Left lung (tissue), 1 donor: ENCODE data around the genes SMARCE1, KRT20, KRTAP2-4, KRTAP4-4, KRTAP9-8, KRTAP16-1, KRT34, KRT13 and KRT17.

DNA sequence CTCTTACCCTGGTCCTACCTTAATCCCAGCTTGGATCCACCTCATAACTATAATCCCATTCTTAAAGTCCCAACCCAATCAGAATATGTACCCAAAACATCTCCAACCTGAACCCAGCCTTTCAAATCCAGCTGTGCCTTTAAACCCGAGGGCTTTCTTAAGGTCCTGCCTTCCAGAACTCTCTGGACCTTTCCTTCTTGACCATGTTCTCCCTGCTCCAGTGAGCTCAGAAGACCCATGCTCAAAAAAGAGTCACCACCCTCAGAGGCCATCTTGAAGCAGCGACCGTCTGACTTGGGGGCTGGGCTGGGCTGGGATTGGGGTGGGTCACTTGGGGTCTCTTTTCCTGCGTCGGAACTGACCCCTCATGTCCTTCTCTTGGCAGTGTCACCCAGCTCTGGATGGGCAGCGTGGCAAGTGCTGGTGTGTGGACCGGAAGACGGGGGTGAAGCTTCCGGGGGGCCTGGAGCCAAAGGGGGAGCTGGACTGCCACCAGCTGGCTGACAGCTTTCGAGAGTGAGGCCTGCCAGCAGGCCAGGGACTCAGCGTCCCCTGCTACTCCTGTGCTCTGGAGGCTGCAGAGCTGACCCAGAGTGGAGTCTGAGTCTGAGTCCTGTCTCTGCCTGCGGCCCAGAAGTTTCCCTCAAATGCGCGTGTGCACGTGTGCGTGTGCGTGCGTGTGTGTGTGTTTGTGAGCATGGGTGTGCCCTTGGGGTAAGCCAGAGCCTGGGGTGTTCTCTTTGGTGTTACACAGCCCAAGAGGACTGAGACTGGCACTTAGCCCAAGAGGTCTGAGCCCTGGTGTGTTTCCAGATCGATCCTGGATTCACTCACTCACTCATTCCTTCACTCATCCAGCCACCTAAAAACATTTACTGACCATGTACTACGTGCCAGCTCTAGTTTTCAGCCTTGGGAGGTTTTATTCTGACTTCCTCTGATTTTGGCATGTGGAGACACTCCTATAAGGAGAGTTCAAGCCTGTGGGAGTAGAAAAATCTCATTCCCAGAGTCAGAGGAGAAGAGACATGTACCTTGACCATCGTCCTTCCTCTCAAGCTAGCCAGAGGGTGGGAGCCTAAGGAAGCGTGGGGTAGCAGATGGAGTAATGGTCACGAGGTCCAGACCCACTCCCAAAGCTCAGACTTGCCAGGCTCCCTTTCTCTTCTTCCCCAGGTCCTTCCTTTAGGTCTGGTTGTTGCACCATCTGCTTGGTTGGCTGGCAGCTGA is 13.2 kb downstream of the IGFBP4 start:
- PRO-cap: no peak

DNA sequence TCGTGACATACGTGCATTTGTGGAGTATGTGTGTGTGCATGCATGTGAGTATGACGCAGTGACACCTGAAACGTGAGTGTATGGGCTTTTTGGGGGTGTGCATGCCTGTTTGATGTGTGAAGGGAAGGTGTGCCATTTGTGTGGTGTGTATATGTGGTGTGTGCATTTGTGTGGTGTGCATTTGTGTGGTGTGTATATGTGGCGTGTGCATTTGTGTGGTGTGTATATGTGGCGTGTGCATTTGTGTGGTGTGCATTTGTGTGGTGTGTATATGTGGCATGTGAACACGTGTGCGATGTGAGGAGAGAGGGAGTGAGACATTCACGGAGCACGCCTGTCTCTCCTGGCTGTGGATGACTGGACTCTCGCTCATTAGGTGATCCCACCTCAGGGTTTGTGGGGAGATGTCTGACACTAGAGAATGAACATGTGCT is 15.8 kb downstream of the IGFBP4 start:
- PRO-cap: no peak

DNA sequence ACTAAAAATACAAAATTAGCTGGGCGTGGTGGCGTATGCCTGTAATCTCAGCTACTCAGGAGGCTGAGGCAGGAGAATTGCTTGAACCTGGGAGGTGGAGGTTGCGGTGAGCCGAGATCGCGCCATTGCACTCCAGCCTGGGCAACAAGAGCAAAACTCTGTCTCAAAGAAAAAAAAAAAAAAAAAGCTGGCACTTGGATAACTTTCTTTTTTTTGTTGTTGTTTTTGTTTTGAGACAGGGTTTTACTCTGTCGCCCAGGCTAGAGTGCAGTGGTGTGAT is 22.1 kb downstream of the IGFBP4 start:
- PRO-cap: no peak

GRCh38 chr17:40500336-40500826 is 1.0 kb downstream of the TNS4 start:
- PRO-cap: no peak

DNA sequence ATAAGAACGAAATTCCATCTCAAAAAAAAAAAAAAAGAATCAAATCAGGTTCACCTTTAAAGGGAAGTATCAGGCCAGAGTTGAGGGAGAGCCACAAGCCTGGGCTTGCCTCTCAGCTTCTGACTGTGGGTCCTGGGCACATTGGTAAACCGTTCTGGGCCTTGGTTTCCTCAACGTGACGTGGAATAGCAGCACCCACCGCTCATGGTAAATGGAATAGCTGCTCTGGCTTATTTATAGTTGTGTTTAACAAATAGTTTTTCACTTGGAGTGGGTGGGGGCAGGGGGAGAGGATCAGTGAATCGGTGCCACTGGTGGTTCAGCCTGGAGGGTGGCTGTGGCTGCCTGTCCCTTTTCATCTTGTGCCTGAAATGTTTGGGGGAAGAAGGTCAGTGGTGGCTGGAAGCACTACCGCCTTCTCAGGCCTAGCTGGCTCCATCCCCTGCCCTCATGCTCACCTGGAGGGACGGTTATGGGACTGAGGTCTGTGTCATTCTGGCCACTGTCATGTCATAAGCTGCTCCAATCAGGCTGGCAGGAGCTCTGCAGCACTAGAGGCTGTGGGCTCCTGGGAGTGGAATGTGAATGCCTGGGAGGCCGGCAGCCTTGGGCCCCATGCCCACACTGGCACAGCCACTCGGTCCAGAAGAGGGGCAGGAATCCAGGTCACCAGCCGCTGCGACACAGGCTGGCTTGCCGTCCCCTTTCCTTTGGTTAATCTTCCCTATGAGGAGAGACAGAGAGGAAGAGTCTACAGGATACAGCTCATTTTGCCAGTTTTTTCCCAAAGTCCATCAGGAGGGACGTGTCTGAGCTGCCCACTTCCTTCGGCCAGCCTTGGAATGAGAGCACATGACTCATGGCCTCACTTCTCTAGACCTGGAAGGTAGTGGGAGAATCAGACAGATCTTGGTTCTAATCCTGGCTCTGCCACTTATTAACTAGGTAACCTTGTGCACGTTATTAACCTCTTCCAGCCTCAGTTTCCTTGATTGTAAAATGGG is 26.9 kb downstream of the CCR7 start:
- PRO-cap: bidirectional peak, plus-strand start at position 645 of the sequence, minus-strand start at position 550 of the sequence

DNA sequence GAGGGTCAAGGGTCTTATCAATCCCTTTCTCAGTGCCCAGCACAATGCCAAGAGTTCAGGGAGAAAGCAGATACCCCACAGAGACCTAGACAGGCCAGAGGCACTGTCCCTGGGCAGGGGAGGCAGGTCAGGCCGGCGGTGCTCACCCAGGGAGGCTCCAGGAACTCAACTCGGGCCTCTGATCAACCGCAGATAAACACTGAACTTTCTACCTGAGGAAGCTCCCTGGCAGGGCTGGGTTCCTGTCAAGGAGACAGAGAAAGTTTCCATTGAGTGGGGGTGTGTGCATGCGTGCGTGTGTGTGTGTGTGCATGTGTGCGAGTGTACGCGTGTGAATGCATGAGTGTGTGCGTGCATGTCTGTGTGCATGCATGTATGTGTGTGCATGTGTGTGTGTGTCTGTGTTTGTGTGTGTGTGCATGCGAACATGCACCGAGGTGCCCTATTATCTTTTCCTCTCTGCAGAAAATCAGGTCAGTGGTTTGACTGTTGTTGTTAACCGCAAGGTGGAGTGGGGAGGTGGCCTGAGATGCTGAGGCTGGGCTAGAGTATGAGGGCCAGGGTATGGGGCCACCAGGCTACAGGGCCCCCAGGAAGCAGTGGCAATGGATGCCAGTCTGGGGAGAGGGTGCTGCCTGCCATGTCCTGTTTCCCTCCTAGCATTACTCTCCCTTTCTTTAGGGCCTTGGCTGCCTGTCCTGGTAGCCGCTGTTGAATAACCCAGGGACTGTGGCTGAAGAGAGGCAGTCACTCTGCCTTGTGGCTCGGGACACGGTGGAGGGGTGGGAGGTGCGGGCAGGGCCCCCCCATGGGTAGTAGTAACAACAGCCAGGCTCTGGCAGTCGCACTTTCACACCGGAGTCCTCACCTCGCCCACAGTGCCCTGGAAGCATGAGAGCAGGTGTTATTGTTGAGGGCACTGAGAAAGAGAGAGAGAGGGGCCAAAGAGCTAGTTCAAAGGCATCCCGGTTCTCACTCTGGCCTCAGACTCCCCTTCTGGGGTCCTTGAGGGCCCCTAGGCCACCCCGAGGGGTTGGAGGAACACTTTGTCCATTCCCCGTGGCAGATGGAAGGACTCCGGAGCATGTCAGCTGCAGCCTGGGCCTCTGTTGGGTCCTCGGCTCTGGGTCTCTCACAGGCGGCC is 23.9 kb downstream of the CCR7 start:
- PRO-cap: no peak

GRCh38 chr17:40564556-40565345 is 521 bp downstream of the CCR7 start:
- PRO-cap: no peak

DNA sequence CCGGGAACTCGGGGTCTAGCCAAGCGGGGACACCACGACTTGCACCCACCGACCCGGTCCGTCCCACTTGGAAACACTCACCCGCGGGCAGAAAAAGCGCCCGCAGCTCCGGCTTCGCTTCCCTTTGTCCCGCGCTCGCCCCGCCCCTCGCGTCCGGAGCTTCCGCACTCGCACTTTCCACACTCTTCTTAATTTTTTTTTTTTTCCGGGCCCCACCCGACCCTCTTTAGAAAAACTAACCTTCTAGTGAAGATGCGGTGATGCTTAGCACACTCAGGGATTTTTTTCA is at the start of gene SMARCE1:
Gene SMARCE1 (minus strand): TSS at position 127 of the 289 bp plus-strand sequence.
- PRO-cap: bidirectional peak, plus-strand start outside the sequence, minus-strand start at position 126 of the sequence

DNA sequence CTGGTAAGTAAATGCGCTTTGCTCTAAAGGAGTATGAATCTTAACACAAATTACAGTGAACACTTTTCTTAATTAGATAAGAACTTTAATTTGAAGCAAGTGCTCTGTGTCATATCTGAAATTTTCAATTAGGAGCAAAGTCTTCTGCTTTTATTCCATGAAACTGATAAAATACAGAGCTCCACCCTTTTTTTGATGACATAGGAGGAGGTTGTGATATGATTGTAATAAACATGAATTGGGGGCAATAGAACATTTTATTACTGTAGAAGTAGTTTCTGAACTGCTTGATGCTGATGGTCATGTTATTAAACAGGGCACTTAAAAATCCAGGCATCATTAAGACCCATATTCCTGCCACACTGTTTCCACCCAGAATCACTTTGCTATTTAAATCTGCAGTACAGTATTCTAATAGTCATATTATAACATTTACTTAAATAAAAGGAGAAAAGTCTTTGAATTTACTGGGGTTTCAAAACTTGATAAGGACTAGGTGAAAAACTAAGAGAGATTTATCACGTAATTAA is 1.0 kb downstream of the KRT20 start:
- PRO-cap: no peak

- PRO-cap: no peak
Observed at GRCh38 chr17:40884572-40885708, at the start of gene KRT20. KRT20 (minus strand) TSS chr17:40885242.

DNA sequence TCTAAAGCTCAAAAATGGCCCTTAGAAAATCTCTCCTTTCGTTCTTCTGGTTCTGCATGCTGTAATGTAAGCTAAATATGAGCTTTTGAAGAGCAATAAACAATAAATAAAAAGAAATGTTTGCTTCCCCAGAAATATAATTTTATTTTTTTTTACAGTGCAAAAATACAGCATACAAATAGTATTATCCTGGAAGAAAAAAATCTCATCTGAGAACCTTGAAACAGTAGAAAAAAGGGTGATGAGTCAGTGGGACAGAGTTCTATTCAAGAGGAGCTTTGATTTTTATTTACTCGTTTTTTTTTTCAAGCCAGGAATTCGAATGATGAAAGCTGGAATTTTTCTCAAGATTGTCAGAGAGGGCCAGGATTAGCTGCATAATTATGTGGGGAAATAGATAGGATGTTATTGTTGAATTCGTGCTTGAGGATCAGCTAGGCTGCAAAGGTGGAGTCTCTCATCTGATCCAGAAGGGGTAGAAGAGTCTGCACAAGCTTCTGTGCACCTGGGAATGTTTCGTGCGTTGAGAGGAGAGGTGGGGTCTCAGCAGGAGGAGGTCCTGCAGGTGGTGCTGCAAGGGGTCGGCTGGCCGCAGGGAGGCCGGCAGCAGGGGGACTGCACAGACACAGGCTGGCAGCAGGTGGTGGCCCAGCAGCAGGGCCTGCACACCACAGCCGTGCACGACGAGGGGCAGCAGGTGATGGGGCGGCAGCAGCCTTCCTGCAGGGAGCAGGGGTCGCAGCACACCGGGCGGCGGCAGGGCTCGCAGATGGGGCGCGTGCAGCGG is 600 bp downstream of the KRTAP2-3 start:
- PRO-cap: no peak

DNA sequence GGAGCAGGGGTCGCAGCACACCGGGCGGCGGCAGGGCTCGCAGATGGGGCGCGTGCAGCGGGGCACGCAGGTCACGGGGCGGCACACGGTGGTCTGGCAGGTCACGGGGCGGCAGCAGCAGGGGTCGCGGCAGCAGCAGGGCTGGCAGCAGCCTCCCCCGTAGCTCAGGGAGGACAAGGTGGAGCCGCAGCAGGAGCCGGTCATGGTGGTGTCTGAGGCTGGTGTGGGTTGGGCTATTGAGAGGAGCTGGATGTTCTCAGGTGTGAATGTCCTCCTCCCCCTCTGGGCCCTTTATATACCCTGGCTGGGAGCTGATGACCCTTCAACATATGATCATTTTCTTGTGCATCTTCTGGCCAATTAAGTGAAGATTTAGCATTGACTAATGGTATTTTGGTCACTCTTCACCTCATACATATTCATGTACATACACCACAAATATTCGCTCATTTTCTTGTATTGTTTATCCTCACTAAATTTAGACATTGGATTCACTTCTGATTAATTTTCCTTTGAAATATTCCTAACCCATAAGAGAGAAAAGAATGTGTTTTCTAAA is at the start of gene KRTAP2-4:
Gene KRTAP2-4 (minus strand): TSS at position 238 of the 559 bp plus-strand sequence.
- PRO-cap: no peak

DNA sequence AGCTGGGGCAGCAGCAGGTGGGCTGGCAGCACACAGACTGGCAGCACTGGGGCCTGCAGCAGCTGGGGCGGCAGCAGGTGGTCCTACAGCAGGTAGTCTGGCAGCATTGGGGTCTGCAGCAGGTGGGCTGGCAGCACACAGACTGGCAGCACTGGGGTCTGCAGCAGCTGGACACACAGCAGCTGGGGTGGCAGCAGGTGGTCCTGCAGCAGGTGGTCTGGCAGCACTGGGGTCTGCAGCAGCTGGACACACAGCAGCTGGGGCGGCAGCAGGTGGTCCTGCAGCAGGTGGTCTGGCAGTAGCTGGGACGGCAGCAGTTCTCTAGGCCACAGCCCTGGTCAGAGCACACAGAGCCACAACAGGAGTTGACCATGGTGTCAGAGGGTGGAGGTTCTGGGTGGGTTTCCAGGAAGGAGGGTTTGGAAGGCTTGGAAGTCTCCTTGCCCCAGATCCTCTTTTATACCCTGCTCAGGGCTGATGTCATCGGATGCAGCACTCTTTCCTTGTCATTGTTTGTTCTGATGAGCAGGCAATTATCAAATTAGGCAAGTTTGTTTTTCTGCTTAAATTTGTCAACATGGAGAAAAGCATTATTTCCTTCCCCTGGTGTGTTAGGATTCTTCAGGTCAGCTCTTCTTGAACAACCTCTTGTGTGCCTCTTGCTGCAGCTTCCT is at the start of gene KRTAP4-4:
Gene KRTAP4-4 (minus strand): TSS at position 430 of the 674 bp plus-strand sequence.
- PRO-cap: no peak

GRCh38 chr17:41237777-41238210 is at the start of gene KRTAP9-8:
KRTAP9-8 (plus strand) TSS chr17:41237999.
- PRO-cap: no peak

GRCh38 chr17:41308913-41309596 is at the start of gene KRTAP16-1:
KRTAP16-1 (minus strand) TSS chr17:41309309.
- PRO-cap: no peak

DNA sequence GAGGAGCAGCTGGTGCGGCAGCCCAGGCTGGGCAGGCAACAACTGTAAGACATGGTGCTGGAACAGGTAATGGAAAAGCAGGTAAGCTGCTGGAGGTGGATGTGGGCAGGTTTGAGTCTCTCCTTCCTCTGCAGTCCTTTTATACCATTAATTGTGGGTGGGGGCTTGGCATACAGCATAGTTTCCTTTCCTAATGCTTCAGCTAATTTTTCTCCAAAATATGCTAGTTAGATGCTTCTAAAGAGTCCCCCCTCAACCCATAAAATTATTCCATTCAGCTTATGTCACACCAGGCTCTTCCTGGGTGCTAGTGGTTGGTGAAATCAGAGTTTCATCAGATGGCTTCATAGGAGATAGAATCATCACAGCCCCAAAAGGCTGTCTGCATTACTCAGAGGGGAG is at the start of gene KRT34:
Gene KRT34 (minus strand): TSS at position 113 of the 402 bp plus-strand sequence.
- PRO-cap: no peak

- PRO-cap: no peak
Observed at GRCh38 chr17:41504805-41506171, at the start of gene KRT13. KRT13 (minus strand) TSS chr17:41505612.

- PRO-cap: no peak
Observed at GRCh38 chr17:41547235-41547860, 19.2 kb upstream of the KRT19 start.

DNA sequence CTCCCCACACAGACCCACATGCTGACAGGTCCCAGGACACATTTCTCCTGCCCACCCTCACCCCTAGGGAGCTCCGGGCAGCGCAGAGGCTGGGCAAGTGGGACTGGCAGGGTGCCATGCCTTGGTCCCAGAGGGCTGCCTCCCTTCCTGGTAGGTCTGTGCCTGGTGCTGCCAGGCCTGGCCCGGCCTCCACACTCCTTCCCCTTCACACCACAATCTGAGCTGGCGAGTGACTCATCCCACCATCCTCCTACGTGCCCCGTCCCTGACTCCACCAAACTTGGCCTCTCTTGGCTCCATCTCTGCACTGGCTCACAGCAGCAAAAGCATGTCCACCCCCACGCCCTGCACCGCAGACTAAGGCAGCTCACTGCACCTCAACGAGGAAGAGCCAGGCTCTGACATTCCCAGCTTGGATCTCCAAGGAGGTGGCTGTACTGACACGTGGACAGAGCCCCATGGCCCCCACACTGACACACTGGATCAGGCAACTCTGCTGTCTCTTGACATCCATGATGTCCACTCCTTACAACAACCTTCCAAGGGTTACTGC is 19.8 kb upstream of the KRT19 start:
- PRO-cap: no peak

DNA sequence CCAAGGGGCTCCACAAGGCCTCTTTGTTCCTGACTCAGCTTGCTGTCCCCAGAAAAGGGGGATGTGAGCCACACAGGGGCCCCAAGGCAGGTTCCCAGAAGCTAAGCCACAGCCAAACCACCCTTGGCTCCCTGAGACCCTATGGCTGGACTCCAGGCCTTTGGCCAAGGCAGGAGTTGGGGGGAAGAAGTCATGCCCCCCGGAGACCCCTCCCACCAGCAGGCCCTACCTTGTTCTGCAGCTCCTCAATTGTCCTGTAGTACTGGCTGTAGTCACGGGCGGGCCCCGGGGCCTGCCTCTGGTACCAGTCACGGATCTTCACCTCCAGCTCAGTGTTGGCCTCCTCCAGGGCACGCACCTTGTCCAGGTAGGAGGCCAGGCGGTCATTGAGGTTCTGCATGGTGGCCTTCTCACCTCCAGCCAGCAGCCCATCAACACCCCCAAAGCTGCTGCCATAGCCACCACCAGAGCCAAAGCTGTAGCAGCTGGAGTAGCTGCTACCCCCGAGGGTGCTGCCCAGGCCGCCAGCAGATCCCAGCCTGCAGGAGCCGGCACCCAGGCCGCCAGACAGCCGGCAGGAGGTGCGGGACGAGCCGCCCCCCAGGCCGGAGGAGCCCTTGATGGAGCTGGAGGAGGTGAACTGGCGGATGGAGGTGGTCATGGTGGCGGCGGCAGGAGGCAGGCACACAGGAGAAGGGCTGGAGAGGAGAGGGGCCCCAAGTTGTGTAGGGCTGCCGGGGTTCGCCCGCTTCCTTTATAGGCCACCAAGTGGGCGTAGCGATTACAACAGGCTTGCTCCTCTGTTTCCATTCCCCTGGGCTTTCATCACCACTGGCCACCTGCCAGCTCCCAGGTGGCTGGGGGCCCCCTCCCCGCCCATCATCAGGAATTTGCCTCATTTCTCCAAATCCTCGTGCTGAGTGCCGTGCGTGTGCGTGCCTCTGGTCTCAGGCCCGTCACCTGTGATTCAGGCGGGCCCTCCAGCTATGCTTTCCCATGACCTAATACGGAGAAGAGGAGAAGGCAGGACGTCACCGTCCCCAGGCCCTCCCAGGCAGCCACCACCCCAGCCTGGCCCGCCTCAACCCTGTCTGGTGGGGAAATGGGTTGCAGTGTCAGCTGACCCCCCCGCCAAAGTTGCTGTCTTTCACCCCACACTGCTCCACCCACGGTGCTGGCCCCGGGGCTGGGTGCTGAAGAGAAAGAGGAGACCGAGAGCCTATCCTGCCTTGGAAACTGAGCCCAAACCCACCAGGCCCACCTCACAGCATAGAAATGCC is at the start of gene KRT17:
Gene KRT17 (minus strand): TSS at position 727 of the 1,280 bp plus-strand sequence.
- PRO-cap: no peak